Measurements from ENCODE around the genes SPDYE13 and UPK3B.

GRCh38 chr7:74612133-74612945 lies 45.2 kb upstream of the GTF2I start:
- PRO-cap, result no peak

GRCh38 chr7:74690835-74691134 lies 33.3 kb downstream of the GTF2I start:
- PRO-cap, result no peak

GRCh38 chr7:75237398-75237906 lies 43.1 kb upstream of the SPDYE13 start:
- PRO-cap, result no peak

- PRO-cap, result no peak
Measured at GRCh38 chr7:75280520-75281084, at the start of gene SPDYE13. TSS of gene SPDYE13 (plus strand) at chr7:75280790.

DNA sequence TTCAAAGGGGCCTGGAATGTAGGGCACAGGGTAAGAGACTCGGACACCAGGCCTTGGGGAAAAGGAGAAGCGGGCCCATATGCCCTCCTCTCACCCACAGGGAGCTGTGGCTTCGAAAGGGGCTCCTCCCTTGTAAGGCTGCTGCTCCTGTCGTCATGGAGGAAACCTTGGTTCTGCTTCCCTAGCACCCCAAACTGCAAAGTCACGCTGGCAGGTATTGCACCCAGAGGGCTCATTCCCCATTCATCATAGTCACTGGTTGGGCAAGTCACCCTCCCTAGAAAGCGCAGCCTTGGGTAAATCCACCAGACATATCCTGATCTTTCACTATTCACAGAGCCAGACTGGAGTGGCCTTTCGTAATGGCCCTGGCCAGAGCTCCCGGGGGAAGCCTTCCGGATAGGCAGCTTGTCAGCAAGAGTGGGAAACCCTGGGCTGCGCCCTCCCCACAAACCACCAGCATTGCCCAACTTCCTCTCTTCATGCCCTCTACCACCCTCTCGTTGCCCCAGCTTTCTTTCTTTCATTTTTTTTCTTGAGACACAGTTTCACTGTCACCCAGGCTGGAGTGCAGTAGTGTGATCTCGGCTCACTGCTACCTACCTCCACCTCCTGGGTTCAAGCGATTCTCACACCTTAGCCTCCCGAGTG lies 121.0 kb downstream of the HIP1 start:
- PRO-cap, result no peak

DNA sequence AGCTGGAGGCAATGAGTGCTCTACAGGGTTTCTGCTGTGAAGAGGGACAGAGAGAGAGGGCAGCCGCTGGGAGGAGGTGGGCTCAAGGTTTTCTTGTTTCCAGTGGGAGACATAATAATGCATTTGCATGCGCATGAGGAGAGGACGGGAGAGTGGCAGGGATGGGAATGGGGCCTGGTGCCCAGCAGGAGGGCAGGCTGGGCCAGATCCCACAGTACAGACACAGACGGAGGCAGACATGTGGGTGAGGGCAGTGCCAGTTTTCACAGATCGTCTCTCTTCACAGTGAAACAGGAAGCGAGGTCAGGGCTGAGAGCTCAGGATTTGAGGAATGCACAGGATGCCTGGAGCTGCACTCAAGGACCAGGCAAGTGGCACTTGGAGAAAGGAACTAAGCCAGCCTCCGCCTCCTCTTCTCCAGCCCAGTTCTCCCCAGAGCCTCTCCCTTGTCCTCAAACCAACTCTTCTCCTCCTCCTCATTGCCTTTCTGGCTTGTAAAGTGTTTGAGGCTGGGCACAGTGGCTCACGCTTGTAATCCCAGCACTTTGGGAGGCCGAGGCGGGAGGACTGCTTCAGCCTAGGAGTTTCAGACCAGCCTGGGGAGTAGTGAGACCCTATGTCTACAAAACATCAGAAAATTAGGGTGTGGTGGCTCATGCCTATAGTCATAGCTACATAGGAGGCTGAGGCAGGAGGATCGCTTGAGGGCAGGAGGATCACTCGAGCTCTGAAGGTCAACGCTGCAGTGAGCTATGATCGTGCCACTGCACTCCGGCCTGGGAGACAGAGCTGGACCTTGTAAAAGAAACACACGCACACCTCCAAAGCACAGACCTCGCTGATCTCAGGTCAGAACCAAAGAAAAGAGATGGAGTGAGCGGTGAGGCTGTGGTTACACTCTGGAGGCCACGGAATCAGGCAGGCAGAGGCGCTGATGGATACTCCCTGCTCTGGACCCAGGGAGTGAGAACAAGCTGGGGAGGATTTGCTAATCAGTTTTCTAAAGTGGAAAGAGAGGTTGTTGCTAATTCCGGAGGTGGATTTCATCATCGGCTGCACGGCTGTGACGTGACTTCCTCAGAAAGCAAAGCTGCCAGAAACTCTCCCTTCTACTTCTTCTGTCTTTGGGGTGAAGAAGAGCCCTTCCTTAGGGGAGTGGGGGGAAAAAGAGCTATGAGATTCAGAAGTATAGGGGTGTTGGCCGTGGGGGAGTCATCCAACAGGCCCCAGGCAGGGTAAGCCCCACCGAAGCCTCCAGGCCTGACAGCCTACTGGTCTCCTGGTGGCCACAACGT lies 115.0 kb downstream of the HIP1 start:
- PRO-cap, result no peak

GRCh38 chr7:75639004-75639710 lies 99.6 kb downstream of the HIP1 start:
- PRO-cap, result no peak

DNA sequence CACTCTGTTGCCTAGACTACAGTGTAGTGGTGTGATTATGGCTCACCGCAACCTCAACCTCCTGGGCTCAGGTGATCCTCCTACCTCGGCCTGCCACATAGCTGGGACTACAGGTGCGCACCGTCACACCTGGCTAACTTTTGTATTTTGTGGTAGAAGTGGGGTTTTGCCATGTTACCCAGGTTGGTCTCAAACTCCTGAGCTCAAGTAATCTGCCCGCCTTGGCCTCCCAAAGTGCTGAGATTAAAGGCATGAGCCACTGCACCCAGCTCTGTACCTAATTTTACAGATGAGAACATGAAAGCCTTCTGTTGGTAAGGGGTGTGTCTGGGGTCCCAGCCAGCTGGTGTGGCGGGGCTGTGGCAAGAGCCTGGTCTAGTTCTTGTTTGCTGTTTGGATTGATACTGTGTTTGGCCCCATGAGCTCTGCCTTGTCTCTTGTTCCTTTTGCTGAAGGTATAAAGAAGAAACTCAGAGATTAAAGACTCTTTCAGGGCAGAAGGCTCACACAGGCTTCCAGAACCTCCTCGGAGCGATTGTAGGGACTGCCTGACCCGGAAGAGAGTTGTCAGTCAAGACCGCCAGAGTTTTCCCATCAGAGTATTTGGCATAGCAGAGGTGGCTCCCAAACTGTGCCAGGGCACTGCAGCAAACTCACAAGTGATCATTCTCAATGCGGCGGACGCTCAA lies 31.5 kb downstream of the POR start:
- PRO-cap, result no peak

DNA sequence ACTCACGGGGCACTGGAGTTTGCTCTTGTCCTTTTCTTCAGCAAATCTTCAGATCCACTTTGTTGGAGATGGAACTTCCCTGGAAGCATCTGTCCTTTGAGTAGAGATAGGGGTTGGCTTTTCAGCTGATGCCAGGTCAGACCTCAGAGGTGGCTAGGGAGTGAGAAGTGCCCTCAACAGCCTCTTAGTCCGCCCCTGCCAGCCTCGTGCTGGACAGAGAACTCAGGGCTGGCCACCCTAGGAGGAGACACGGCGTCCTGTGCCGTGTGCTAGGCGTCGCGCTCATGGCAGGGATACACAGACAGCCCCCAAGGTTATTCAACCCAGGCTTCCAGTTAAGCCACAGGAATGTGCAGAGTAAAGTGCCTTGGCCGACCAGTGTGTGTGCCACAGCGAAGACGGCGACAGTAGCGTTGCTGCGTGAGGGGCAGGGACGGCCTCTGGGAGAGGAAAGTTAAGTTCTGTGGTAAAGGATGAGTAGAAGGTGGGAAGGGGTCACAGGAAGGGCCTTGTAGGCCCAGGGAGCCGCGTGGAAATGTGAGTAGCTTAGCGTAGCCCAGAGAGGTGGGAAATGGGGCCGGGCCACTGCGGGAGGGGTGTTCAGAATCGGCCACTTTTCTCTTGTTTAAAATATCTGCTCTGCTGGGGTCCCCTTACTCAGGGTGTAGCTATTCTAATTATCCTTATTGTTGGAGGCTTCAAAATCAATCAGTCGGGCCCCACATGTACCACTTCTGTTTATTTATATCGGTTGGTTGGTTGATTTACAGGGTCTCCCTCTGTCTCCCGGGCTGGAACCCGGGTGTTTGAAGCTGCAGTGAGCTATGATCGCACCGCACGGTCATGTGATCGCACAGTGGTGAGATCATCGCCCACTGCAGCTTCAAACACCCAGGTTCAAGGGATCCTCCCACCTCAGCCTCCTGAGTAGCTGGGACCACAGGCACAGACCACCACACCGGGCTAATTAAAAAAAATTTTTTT lies 24.6 kb downstream of the TMEM120A start:
- PRO-cap, result no peak

DNA sequence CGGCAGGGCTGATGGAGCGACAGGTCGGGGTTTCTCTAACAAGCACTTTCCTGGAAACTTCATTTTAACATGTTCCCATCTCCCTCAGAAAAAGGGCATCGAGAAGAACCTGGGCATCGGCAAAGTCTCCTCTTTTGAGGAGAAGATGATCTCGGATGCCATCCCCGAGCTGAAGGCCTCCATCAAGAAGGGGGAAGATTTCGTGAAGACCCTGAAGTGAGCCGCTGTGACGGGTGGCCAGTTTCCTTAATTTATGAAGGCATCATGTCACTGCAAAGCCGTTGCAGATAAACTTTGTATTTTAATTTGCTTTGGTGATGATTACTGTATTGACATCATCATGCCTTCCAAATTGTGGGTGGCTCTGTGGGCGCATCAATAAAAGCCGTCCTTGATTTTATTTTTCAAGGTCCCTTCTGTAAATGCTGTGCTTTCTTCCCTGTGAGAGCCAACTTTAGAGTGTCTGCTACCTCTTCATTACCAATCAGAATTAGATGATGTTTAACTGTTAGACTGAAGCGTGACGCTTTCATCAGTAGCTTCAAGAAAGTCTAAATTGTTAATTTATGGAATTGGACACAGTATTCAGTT lies 18.4 kb downstream of the MDH2 start:
- PRO-cap, result no peak

DNA sequence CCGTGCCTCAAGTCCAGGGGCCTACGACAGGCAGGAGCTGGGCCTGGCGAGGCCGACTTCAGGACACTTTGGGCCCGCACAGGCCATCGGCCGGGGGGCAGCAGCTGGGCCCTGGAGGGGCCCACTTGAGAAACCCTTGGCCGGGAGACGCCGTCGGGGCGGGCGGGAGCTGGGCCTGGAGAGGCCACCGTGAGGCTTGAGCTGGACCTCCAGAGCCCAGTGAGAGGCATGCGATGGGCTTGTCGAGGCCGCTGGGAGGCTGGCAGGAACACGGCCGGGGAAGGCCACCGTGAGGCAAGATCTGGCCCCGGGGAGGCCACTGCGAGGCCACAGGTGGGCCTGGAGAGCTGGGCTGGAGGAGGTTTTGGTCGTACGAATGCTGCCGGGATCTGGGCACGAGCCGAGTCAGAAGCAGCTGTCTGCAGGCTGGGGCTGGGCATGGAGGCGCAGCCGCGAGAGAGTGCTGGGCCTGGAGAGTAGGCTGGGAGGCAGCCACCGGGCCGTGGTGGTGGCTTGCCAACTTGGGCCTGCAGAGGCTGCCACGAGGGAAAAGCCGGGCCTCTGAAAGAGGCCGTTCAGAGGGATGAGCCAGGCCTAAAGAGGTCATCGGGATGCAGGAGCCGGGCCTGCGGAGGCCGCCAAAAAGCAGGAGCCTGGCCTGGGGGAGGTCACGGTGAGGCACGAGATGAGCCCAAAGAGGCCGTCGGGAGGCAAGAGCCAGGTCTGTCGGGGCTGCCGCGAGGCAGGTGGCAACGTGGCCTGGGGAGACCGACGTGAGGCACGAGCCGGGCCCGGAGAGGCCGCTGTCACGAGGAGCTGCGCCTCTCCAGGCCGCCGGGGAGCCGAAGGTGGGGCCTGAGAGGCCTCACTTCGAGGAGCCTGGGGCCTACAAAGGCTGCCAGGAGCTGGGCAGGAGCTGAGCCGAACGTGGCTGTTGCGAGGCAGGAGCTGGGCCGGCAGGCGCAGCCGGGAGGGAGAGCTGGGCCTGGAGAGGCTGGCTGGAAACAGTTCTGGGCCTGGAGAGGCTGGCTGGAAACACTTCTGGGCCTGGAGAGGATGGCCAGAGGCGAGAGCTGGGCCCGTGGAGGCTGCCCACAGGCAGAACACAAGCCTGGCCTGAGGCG lies 24.3 kb downstream of the MDH2 start:
- PRO-cap, result no peak

DNA sequence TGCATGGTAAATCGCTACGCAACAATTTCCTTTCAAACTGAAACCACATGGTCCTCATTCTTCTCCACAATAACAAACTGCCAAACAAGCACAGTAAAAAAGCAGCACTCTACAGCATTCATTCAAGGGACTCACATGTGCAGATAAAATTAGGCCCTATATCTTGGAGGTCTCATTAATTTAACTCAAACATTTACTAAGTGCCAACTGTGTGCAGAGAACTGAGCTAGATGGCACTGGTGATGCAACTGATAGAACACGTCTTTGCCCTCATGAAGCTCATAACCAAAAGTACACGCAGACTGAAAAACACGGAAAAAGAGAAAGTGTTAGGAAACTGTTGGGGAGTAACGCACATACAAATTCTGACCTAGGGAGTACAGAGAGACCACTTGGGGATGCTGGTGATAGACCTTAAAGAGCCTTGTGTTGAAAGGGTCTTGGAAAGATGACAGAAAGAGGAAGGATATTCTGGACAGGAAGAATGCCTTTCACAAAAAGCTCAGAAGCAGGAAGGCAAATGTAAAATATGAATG lies 68.3 kb upstream of the SRRM3 start:
- PRO-cap, result no peak

DNA sequence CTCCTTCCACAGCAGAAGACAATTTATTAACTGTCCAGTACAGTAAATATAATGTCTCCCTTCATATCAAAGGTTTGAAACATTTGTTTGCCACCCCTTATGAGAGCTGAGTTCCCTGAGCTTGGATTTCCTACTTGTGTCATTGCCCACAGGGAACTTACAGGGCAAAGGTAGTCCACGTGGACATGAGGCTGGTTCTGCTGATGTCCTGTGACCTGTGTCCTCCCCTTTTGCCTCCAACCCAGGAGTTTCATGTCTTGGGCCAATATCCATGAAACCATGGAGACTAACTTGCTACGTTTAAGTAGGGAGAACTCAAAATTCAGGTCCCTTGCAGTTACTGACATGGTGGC lies 66.4 kb upstream of the SRRM3 start:
- PRO-cap, result no peak

GRCh38 chr7:76166335-76167510 lies 35.0 kb upstream of the SRRM3 start:
- PRO-cap, result bidirectional peak, plus-strand start at chr7:76166767, minus-strand start at chr7:76166538

- PRO-cap, result no peak
Measured at GRCh38 chr7:76215243-76215476, 13.5 kb downstream of the SRRM3 start.

- PRO-cap, result no peak
Measured at GRCh38 chr7:76303890-76304624, 1.6 kb downstream of the HSPB1 start.

DNA sequence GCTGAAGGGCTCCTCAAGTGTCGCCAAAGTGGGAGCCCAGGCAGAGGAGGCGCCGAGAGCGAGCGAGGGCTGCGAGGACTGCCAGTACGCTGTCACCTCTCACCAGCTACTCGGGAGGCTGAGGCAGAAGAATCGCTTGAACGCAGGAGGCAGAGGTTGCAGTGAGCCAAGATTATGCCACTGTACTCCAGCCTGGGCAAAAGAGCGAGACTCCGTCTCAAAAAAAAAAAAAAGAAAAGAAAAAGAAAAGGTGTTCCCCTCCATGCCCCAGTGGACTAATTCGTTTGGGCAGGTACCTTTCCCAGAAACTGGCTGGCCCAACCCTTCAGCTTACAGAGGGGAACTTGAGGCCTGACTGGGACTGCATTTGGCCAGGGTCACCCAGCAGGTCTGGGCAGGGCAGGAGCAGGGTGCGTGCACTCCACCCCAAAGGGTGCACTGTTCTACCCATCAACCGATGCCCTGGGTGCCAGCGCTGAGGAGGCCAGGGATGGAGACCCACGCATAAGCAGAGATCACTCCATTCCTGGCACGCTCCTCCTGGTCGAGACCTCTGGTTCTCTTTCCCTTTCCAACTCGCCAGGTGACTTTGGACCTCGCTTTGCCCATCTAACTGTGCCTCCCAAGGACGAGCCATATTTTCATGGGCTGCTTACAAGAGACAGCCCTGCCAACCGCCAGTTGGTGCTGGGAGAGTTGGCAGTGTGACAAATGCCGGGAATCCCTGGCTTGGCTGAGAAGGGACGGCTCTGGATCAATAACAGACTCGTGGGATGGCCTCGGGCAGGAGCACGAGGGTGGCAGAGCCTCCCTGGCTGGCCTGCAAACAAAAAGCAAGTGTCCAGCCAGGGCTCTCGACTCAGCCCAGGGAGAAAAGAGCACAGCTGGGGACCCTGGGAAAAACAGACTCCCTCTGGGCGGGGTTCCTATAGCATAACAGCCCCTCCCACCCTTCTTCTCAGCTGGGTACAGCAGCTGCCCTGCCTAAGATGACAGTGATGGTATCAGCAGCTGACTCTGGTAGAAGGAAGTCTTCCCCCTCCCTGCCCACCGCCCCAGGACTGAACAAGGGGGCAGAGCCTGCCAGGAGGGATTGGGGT lies 7.8 kb downstream of the HSPB1 start:
- PRO-cap, result no peak

- PRO-cap, result no peak
Measured at GRCh38 chr7:76327938-76328393, 25.5 kb downstream of the HSPB1 start.

DNA sequence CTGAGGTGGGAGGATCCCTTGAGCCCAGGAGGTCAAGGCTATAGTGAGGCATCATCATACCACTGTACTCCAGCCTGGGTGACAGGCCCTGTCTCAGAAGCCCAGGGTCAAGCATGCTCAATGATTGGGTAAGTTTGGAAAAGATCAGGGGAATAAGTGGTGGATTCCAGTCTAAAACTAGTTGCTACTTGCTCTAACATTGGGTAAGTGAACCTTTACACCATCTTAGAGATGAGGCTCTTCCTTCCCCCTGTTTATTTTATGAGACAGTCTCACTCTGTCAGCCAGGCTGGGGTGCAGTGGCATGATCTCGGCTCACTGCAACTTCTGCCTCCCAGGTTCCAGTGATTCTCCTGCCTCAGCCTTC lies 14.8 kb downstream of the ZP3 start:
- PRO-cap, result no peak

- PRO-cap, result no peak
Measured at GRCh38 chr7:76509990-76511206, at the start of gene UPK3B. TSS of gene UPK3B (plus strand) at chr7:76510552.